Measurements from ENCODE around the genes FLT3, SLC46A3 and UBL3.

- RRBS: 6% methylated on average over 11 of the region's 61 CpGs
Observed at GRCh38 chr13:27920867-27921808, 1.3 kb downstream of the PDX1 start.

GRCh38 chr13:28100155-28101179 is at the start of gene FLT3:
Gene FLT3, minus strand, starts transcription at chr13:28100576.
- RRBS: 2% methylated on average over 42 of the region's 108 CpGs

- RRBS: no CpG with 5 or more reads among the region's 5 CpGs
Observed at GRCh38 chr13:28140162-28140554, 1.8 kb downstream of the PAN3 start.

DNA sequence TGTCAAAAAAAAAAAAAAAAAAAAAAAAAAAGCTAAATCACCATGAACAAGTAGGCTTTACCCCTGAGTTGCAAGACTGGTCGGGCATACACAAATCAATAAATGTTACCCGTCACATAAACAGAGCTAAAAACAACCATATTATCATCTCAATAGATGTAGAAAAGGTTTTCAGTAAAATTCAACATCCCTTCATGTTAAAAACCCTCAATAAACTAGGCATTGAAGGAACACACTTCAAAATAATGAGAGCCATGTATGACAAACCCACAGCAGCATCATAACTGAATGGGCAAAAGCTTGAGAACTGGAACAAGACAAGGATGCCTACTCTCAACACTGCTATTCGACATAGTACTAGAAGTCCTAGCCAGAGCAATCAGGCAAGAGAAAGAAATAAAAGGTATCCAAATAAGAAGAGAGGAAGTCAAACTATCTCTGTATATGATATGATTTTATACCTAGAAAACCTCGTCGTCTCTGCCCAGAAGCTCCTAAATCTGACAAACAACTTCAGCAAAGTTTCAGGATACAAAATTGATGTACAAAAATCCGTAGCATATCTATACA is 18.7 kb downstream of the PAN3 start:
- RRBS: no CpG with 5 or more reads among the region's 6 CpGs

DNA sequence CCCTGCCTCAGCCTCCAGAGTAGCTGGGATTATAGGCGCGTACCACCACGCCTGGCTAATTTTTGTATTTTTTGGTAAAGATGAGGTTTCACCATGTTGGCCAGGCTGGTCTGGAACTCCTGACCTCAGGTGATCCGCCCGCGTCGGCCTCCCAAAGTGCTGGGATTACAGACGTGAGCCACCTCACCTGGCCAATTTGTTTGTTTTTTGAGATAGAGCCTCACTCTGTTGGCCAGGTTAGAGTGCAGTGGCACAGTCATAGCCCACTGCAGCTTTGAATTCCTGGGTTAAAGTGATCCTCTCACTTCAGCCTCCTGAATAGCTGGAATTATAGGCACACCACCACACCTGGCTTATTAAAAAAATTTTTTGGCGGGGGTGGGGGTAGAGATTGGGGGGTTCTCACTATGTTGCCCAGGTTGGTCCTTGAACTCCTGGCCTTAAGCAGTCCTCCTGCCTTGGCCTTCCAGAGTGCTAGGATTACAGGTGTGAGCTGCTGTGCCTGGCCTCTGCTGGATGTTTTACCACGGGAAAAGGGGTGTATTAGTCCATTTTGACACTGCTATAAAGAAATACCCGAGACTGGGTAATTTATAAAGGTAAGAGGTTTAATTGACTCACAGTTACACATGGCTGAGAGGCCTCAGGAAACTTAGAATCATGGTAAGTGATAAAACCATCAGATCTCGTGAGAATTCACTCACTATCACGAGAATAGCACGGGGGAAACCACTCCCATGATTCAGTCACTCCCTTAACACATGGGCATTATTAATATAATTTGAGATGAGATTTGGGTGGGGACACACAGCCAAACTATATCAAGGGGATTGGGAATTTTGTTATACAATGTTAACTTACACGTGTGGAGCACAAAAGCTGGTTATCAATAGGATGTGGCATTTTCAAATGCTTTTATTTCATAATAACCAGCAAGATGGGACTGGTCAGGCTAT is 52.0 kb downstream of the PAN3 start:
- RRBS: no CpG with 5 or more reads among the region's 15 CpGs

DNA sequence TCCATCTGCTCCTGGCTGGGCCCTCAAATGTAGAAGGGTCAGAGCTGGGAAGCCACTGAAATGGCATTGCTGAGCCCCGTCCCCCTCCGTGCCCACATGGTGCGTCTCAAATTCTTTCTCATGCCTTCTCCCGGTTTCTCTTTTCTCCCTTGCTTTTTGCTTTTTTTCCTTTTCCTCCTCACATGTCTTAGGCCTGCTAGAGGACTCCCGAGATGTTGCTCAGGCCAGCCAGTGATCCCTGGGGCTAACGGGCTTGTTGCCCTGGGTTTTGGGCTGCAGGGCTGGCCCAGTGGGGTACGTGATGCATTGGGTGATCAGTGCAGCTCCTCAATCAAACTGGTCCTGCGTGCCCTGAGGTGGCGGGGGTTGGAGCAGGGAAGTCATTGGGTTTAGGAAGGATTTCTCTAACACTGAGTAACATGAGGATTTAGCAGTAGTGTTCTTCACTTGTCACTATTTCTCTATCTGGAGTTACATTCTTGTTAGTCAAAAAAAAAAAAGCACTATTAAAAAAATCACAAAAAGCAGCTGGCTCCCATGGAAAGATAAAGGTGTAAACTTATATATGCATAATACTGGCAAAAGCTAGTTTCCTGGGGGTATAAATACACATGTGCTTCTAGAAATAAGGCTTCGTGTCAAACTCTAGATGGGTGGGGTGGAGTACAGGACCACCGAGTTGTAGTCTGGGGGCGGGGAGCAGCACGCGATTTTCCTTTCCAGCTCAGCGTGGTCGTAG is 164.3 kb downstream of the PAN3 start:
- RRBS: no CpG with 5 or more reads among the region's 16 CpGs

DNA sequence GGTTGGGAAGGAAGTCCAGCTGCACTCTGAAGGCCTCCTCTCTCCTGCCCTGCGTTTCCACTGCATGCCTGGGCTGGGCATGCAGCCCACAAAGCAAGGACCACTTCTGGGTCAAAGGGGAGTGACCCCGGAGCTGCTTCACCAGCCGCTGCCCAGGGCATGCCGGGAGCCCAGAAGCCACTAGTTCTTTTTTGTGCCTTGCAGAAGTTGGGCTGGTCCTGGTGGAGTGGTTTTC is 166.7 kb downstream of the FLT1 start:
- RRBS: no CpG with 5 or more reads among the region's 4 CpGs

DNA sequence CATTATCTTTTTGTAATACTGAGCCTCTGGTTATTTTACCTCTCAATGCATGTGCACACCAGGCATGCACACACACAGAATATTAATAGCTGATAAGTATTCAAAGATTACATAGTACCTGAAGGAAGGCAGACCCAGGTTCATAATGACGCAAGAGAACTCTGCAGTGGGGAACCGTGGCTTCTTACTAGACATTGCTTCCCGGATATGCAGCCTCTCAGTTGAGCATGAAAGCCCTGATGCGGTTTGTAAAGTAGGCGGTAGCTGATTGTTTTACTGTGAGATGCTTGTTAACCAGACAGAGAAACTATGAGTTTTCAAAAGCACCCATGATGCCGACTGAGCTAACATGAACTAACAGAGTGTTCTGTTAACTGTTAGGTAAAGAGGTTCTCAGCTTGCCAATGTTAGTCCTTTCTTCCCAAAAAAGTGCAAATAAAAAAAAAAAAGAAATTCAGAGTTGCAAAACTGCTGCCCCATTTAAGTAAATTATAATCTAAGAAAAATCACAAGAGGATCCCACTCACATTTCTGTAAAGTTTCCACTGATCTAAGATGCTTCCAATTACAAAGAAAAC is 2.3 kb downstream of the FLT1 start:
- RRBS: no CpG with 5 or more reads among the region's 6 CpGs

- RRBS: no CpG with 5 or more reads among the region's 4 CpGs
Observed at GRCh38 chr13:28503077-28503597, 8.2 kb upstream of the FLT1 start.

- RRBS: no CpG with 5 or more reads among the region's 4 CpGs
Observed at GRCh38 chr13:28717254-28717870, 1.4 kb downstream of the SLC46A3 start.

DNA sequence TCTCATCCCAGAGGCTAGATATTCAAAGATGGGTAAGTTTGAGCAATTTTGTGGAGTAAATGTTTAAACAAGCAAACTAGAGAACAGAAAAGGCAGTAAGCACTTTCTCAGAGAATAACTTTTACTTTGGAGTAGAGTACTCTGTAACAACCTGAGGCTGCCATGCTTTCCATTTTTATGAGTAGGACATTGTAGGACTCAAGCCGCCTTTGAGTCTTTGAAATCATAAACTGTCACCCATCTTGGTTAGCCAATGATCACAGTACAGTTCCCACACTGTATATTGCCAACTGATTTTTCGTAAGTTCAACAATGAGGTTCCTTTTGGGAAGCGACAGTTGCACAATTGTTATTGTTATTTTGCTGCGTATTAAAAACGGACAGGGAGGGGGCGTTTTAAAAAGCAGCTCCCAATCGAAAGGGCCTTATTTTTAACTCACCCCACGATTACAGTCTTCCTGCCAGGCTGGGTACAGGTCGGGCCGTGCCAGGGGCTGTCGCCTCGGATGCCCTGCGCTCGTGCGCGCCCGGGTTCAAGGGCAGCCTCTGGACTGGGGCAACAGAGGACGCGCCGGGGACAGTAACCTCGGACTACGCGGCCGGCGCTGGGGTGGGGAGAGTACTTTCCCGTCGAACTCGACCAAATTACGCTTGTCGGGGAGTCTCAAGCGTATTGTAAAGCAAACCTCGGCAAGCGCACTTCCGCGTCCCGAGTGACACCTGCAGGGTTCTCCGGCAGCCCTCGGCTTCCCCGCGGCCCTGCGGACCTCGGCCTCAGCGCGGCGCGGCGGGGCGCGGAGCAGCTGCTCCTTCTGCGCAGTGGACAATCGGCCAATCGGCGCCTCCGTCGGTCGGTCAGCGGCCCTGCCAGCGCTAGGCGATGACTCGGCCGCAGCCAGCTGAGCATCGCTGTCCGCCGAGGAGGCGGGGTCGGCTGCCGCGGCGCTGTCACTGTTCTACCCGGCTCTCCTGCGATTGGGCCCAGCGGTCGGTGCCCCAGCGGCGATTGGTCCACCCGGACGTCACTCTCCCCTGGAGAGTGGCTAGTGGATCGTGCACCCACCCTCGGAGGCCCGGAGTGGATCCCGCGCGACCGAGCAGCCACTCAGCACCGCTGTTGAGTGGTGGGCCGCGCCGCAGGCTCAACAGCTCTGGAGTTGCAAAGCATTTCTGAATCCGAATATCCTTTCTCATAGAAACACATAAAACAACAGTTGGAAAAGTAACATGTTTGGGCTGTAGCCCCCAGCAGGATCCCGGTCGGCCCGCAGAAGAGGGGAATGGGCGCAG is at the start of gene SLC46A3:
Gene SLC46A3 (minus strand): TSS at position 915 of the 1,290 bp plus-strand sequence.
- RRBS: 1% methylated on average over 11 of the region's 93 CpGs

GRCh38 chr13:29435081-29435390 is 160.5 kb downstream of the SLC7A1 start:
- RRBS: no CpG with 5 or more reads among the region's 3 CpGs

DNA sequence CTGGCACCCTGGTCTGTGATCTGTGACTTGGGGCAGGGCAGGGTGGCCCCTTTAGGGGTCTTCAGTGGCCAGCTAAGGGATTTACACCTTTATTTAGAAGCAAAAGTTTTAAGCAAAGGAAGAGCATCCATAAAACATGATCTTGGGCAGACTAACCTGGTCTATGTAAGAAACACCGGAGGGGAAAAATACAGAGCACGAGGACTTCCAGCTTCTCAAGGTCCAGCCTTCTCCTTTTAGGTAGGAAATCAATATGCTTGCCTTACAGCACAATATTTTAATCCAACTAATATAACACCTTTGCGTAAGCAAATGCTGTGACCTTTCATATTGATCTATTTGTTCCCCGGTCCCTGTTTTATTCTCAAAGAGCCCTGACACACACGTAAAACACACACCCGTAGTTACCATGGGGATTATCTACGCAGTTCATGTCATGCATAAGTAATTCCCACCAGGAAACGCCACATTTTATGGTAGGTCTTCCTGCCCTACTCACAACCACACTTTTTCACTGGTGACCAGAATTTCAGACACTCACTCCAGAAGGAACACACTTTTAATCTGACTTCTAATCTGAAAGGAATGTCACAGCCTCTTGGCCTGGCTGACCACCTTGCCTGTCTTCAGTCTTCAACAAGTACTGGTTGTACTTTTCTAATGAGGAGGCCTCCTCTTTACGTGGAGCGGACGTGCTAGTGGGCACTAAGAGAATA is 46.9 kb downstream of the SLC7A1 start:
- RRBS: no CpG with 5 or more reads among the region's 11 CpGs

DNA sequence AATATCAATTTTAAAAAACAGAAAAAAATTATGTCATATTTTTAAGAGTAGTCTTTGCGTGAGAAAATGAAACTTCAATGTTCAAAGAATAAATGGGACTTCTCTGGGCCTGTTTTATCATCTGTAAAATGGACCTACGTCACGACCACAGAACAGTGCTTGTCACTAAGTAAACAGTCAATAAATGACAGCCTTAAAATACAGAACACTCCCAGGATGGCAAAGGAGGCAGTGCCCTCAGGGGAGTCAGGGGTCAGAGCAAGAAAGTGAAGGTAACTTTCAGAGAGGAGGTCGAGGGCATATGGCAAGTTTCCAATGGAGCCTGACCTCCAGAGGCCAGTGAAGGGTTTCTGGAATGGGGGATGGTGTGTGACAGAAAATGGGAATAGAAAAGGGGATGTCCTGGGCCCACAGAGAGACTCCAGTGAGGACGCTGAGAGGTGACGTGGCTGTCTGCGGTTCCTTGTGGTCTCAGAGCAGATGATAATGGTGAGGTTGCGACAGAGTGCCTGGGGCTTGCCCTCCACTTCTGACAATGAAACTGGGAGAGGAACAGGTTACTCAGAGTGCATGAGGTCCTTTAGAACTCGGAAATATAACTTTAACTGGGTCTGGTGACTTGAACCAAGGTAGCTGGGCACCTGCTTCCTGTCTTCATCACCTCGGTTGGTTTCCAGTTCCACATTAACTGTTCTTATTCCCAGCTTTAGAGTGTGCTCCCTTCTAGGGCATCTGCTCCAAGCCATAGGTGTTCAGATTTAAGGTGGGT is 91.7 kb downstream of the UBL3 start:
- RRBS: no CpG with 5 or more reads among the region's 10 CpGs

GRCh38 chr13:29848906-29849349 is 1.5 kb downstream of the UBL3 start:
- RRBS: no CpG with 5 or more reads among the region's 13 CpGs

DNA sequence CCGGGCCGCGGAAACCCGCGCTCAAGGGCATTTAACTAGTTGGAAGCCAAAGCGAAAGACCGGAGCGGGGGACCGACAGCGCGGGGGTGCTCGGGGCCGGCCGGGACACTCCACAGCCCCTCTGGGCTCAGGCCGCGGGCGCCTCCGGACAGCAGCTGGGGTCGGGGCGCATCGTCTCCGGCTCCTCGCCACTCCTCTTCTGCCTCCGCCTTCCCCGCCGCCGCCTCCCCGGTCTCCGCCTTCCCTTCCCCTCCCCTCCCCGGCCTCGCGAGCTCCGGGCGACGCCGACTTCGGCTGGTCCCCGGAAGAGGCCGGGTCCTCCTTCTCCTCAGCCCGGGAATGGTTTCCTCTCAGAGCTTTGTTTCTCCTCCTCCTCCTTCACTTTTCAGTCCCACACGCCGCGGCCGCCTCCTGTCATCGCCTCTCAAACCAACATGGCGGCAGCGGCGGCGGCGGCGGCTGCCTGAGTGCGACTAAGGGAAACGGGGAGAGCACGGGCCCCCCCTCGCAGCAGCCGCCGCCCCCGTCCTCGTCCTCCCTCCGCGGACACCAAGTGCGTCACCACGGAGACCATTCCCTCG is at the start of gene UBL3:
Gene UBL3 (minus strand): TSS at position 475 of the 581 bp plus-strand sequence.
- RRBS: under 1% methylated on average over 22 of the region's 64 CpGs

DNA sequence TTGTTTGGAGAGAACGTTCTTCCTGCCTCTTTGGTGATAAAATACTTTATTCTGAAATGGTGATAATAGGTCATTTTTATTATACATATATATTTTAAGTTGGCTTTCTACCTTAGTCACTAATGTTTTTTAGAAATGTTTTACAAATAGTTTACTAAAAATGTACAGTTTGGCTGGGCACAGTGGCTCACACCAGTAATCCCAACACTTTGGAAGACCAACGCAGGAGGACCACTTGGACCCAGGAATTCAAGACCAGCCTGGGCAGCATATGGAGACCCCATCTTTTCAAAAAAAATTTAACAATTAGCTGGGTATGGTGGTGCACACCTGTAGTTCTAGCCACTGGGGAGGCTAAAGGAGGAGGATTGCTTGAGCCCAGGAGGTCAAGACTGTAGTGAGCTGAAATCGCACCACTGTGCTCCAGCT is 12.6 kb upstream of the UBL3 start:
- RRBS: no CpG with 5 or more reads among the region's 3 CpGs

GRCh38 chr13:29920187-29920739 is 69.8 kb upstream of the UBL3 start:
- RRBS: no CpG with 5 or more reads among the region's 5 CpGs

GRCh38 chr13:30049748-30050077 is 199.3 kb upstream of the UBL3 start:
- RRBS: no CpG with 5 or more reads among the region's 5 CpGs

GRCh38 chr13:30133374-30133835 is 173.9 kb downstream of the KATNAL1 start:
- RRBS: no CpG with 5 or more reads among the region's 16 CpGs